Retinal pigment epithelial cell (primary cell): ENCODE data around the gene LIMS2.

- RRBS: no CpG with 5 or more reads among the region's 31 CpGs
These were observed 146.9 kb downstream of the TSN start for GRCh38 chr2:121902067-121902949.

DNA sequence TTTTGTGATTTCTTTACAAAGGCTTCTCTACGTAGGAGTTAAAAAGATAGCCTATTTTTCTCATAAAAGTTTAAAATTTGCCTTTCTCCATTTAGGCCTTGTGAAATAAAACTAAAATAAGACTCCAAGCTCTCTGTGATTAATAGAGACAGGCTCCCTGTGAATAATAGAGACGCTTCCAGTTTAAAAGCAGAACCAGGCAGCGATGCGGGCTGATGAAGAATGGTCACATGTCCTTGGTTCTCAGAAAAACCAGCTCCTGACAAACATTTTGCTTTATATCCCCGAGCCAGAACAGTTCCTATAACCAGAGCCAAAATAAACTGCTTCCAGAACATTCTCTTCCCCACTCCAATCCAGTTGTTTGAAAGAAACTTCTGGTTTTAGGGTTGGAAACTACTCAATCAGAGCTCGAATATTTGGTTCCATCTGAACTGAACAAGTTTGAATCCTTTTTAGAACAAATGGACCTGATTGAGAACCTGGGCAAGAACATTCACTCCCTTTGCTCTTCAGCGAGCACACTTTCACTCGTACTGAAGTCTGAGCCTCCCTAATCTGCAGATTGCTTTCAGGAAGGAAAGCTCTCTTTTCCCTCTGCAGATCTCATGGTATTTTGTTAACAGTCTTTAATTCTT lies 213.7 kb downstream of the TSN start:
- RRBS: no CpG with 5 or more reads among the region's 8 CpGs

DNA sequence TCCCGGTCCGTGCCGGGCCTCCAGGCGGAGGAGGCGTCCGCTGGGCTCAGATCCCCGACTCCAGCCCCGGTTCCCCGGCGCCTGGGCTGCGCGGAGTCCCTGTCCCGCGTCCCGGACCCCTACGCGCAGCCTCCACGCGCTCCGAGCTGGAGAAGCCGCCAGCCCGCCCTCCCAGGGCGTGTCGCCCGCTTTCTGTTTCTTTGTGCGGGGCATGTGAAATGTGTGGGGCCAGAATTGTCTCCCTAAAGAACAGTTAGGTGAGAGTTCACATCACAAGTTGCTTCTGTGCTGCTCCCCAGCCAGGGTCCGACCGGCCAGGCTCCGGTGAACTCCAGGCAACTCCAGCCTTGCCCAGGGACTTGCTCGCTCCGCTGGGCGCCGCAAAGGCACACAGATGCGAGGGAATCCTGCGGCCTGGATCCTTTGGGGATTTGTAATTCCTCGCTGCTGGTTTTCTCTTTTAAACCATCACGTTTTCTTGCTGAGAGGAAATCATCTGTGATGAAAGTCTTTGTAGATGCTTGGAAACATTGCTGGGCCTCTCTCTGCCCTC lies 526 bp downstream of the GYPC start:
- RRBS: 2% methylated on average over 13 of the region's 37 CpGs

DNA sequence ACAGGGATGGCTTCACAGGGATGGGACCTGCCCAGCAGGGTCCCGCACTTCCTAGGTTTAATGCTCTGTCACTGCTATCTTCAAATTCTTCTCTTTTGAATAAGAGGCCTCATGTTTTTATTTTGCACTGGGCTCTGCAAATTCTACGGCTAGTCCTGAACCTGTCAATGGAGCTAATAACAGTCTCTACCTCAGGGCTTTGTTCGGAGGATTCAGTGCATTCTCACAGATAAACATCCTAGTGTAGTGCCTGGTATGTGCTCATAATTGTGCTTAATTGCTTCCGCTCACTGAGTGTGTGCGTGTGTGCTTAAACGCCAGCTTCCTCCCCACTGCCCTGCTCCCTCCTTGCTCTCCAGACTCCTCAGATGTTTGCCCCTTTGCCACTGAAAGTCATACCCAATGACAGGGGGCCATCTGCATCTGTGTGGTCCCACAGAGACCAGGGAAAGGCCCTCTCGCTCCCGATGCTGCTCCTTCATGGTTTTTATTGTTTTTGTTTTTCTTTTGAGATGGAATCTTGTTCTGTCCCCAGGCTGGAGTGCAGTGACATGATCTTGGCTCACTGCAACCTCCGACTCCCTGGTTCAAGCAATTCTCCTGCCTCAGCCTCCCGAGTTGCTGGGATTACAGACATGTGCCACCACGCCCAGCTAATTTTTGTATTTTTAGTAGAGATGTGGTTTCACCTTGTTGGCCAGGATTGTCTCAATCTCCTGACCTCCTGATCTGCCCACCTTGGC lies 6.8 kb downstream of the GYPC start:
- RRBS: no CpG with 5 or more reads among the region's 11 CpGs

- RRBS: no CpG with 5 or more reads among the region's 3 CpGs
These were observed 8.4 kb downstream of the GYPC start for GRCh38 chr2:126664242-126664790.

DNA sequence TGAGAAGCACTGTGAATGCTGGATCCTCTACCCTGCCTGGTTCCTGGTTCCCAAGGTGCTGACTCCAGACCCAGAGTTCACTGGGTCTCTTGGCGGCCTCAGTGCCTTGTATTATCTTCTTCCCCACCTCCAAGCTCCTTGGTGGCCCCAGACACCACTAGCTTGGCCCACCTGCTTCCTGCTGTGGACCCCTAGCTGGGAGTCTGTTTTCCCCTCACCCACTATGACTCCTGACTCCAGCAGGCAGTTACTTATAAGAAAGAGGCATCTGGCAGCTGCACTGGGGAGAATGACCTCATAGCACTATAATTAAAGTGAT lies 32.5 kb downstream of the GYPC start:
- RRBS: no CpG with 5 or more reads among the region's 1 CpG

DNA sequence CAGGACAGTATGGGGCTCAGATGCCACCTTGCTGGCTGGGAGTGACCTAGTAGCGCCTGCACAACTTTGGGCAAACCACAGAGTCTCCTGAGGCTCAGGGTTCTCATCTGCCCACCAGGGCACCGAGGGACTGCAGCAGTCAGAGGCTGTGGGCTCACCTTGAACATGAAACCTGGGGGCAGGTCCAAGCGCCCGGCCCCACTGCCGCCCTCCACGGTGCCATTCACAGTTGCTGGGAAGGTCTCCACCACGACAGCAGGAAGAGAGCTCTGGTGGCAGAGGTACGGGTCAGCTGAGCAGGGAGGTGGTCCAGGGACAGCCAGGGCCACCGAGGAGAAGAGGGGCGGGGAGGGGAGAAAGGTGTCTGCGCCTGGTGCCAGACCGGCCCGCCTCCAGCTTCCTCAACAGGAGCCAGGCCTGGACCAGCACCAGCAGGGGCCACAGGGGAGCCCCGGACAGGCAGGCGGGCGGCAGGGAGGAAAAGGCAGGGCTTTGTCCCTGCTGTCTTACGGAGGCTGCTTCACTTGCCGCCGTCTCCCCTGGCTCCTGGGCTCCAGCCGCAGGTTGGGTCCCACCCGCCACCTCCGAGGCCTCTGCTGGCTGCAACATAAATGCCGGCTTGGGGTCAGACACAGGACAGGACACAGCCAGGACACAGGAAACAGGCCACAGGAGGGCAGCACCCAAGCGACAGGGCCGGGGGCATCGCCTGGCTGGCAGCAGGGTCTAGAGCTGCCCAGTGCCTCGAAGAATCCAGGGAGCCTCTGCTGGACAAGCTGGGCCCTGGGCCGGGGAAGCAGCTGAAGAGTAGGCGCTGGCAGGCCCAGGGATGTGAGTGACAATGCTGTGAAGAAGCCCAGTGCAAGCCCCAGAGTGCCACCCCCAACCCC lies 56.1 kb downstream of the BIN1 start:
- RRBS: 71% methylated on average over 8 of the region's 29 CpGs

DNA sequence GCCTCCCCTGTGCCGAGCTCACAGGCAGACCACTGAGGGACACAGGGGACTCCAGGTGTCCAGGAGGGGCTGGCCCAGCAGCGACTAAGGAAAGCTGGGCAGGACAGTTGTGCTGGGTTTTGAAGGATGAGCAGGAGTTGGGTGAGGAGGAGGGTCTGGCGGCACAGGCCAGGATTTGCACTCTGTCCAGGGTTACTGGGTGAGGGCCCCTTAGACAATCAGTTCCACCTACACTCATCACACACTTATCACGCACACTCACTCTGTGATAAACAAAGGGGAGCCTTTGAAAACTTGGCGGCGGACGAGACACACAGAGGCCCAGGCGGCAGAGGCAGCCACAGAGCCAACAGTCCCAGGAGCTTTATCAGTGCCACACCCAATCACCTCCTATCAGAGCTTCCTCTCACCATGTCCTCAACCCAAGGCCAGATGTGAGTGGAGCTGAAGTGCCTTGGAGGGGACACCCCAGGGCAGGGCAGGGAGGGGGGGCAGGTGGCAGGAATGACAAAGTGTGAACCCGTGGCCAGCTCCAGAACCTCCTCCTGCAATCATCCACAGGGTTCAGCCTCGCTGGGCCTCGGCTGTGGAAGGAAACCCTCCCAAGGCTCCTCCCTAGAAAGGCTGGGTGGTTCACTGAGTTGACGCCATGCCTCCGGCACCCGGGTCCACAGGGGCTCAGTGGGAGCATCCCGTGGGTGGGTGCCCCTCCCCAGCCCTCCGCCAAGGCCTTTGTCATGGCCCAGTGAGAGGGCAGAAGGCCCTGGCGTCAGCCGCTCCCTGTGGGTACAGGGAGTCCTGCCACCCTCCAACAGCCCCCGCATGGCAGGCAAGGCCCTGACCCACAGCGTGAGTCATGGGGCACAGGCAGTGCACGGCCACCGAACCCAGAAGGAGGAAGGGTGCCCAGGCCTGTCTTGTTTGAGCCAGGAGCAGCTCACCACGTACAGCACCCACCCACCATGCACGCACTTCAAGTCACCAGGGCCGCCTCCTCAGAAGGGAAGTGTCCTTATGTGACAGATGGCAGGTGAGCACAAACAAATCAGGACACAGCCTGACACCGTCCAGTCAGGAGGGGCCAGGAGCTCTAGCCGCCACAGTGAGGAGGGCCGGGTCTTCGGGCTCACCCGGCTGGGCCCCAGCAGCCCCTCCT lies 26.3 kb downstream of the BIN1 start:
- RRBS: no CpG with 5 or more reads among the region's 30 CpGs

- RRBS: no CpG with 5 or more reads among the region's 8 CpGs
These were observed 45.2 kb downstream of the CYP27C1 start for GRCh38 chr2:127174928-127175349.

- RRBS: no CpG with 5 or more reads among the region's 17 CpGs
These were observed 543 bp upstream of the CYP27C1 start for GRCh38 chr2:127220549-127221134.

GRCh38 chr2:127388904-127389387 lies 1.2 kb upstream of the MAP3K2 start:
- RRBS: no CpG with 5 or more reads among the region's 3 CpGs

DNA sequence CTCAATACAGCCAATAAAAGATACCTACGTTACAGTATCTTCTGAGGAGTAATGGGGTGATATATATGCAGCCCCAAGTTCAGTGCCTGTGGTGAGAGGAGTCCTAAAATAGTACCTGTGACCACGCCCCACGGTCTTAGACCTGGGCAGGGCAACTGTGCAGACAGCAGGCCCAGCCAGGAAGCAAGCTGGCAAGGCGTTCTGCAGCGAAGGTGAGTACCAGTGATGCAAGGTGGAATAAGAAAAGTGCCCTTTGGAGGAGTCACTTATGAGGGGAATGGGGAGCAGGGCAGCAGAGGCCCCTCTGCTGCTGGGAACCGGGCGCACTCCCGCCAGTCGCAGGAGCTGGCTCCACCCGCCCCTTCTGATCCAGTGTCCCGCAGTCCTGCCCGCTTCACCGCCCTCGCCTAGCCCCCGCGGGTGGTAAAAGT lies 12.8 kb upstream of the MAP3K2 start:
- RRBS: no CpG with 5 or more reads among the region's 16 CpGs

DNA sequence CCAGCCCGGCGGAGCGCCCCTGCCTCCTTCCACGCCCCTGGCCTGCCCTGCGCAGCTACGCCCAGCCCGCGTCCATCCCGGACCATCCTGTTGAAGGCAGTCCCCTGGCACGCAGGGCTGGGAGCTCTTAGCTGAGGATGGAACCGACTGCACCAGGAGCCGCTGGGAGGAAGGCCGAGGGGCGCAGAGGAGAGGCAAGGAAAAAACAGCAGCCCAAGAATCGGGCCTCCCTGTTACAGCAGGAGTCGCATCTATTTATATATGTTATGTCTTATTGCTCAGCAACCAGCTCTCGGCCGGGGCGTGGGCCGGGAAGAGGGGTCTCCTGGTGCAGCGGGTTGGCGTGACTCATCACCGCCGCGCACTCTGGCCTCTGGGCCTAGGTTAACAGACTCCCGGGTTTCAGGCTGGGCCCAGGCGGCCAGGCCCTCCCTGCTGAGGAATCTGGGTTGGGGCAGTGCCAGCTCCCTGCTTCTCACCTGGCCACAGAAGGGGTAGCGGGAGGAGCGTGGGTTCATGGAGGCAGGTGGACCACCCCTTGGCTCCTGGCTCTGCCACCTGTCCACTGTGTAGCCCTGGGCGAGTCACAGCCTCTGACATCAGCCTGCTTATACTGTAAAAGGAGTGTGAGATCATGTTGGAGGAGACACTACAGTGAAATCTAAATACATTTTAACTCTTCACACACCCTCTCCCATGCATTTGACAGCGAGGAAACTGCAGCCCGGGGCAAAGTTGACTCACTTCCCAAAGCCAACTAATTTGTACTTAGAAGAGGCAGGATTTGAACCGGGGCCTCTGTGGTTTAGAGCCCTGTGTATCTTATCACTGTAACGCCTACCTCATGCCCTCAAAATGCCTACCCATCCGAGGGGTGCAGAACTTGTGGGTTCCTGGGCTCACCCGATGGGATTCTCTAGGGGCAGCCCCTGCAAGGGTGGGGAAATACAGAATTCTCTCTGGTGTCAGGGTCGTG lies 13.5 kb upstream of the MAP3K2 start:
- RRBS: 36% methylated on average over 14 of the region's 37 CpGs

GRCh38 chr2:127404691-127405134 lies 13.5 kb upstream of the PROC start:
- RRBS: no CpG with 5 or more reads among the region's 4 CpGs

DNA sequence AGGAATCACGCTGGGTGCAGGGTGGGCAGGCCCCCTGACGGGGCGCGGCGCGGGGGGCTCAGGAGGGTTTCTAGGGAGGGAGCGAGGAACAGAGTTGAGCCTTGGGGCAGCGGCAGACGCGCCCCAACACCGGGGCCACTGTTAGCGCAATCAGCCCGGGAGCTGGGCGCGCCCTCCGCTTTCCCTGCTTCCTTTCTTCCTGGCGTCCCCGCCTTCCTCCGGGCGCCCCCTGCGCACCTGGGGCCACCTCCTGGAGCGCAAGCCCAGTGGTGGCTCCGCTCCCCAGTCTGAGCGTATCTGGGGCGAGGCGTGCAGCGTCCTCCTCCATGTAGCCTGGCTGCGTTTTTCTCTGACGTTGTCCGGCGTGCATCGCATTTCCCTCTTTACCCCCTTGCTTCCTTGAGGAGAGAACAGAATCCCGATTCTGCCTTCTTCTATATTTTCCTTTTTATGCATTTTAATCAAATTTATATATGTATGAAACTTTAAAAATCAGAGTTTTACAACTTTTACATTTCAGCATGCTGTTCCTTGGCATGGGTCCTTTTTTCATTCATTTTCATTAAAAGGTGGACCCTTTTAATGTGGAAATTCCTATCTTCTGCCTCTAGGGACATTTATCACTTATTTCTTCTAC lies 5.3 kb downstream of the PROC start:
- RRBS: 2% methylated on average over 7 of the region's 33 CpGs

DNA sequence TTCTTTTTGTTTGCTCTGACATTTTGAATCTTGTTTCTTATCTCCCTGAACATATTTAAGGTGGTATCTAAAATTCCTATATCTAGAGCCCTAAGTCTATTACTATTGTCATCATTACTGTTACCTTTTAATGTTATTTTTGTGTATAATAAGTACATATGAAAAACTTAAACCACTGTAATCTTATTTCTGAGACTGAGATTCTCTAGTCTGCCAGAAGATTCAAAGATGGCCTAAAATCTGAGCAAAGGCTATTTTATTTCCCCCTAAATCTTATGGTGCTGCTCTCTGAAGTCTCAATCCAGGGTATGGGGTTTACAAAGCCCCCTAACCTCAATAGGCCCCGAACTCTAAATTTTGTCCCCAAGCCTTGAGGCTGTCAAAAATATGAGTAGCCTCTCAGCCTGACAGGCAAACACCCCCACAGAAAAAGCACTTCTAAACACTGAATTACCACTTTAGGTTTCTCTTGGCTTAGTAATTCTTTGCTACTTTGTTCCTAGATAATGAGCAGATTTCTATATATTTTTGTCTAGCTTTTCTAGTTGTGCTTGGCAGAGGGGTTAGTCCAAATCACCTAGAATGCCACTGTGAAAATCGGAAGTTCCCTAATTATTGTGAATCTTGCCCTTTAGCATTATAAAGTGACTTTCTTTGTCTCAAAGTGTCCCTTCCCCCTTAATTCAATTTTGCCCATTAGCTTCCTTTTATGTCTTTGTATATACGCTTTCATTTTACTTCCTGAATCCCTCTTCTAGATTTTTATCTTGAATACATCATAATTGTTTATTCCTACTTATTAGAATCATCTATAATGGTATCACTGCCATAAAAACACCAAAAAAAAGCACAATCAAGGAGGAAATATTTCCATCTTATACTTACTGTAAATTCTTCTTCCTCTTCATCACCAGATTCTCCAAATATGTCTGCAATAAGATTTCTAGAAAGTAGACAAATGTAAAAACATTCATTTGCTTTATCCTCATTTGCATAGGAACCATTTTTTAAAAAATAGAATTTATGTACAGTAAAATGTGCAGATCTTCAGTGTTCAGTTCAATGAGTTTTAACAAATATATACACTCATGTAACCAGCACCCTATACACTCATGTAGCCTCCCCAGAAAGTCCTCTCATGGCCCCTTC lies 24.0 kb downstream of the IWS1 start:
- RRBS: no CpG with 5 or more reads among the region's 3 CpGs

GRCh38 chr2:127584337-127584781 lies 48.9 kb downstream of the MYO7B start:
- RRBS: no CpG with 5 or more reads among the region's 4 CpGs

GRCh38 chr2:127656966-127657795 lies 11.2 kb downstream of the GPR17 start:
- RRBS: 90% methylated on average over 3 of the region's 27 CpGs

- RRBS: 1% methylated on average over 23 of the region's 50 CpGs
These were observed at the start of gene LIMS2 for GRCh38 chr2:127675366-127676048. TSS of gene LIMS2 (minus strand) at chr2:127675530.

- RRBS: under 1% methylated on average over 18 of the region's 57 CpGs
These were observed 1.0 kb downstream of the SFT2D3 start for GRCh38 chr2:127702083-127702926.